Fibroblast of villous mesenchyme (primary cell): ENCODE measurements around a stretch of chr16.

- CAGE, long polyA plus RNA, result no peak
Measured at GRCh38 chr16:85917034-85917233, 18.0 kb downstream of the IRF8 start.

DNA sequence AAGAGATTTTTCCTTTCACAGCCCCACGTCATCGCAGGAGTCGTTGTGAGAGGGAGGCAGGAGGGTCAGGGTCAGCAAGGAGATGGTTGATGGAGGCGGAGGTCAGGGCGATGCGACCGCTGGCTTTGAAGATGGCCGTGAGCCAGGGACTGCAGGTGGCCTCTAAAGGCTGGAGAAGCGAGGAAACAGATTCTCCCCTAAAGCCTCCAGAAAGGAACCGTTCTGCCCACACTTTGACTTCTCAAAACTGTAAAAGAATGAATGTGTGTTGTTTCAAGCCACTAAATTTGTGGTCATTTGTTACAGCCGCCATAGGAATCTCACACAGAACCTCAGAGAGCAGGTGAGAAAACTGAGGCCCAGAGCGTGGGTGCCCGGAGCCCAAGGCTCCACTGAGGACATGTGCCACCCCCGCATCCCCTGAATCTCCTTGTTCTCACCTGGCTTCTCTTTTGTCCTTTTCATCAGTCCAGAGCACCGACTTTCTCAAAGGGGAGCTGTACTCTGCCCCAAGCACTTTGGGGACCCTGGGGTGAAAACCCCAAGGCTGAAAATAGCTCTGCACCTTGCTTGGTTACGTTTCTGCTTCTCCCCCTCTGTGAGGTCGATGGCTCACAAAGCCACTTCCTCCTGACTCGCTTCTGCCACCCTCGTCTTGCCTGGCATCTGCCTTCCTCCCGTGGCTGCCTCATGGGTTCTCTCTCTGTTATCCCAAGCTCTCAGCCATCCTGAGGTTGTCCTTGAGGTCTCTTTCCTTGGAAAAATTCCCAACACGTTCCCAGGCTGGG lies 36.9 kb downstream of the IRF8 start:
- CAGE, long polyA plus RNA, result no peak

DNA sequence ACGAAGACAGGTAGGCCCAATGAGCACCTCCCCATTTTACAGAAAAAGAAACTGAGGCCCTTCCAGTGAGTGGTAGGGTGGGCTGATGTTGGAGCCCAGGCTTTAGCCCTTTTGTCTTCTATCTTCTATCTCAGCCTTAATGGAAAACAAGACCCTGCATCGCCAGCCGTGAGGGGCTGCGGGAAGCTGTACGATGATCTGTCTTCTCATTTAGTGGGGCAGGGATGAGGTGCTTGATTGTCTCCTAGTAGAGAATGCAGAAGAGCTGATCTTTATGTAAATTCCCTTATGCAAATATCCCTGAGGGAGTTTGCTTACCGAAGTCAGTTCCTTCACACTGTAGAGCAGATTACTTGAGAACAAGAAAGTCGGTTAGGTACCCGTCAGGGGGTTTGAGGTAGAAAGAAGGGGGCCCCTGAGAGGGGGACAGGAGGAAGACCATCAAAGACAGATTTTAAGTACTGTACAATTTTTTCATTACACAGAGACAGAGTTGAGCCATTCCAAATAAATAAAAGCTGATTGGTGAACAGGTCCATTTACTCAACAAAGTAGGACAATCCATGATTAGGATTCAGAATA lies 66.2 kb downstream of the IRF8 start:
- CAGE, long polyA plus RNA, result no peak

- CAGE, long polyA plus RNA, result no peak
Measured at GRCh38 chr16:85978211-85978867, 79.4 kb downstream of the IRF8 start.

DNA sequence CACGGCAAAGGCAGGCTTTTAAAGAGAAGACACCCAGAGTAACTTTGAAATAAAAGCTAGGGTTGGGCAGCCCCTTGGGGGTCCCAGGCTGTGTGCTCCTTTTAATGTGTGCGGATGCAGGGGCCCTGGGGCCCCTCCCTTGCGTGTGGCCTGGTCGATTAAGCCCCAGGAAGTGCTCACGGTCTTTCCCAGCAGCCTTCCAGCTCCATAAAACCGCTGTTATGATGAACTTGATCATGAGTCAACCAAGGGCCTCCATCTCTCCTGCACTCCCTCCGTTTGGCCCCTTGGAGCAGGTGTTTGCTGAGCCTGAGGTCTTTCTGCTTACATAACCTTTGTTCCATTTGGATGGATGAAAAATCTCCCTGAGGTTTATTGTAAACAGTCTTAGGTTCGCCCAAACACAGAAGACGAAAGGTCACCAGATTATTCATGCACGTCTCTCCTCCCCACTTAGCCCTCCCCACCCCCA lies 48.1 kb upstream of the FOXF1 start:
- CAGE, long polyA plus RNA, result no peak

DNA sequence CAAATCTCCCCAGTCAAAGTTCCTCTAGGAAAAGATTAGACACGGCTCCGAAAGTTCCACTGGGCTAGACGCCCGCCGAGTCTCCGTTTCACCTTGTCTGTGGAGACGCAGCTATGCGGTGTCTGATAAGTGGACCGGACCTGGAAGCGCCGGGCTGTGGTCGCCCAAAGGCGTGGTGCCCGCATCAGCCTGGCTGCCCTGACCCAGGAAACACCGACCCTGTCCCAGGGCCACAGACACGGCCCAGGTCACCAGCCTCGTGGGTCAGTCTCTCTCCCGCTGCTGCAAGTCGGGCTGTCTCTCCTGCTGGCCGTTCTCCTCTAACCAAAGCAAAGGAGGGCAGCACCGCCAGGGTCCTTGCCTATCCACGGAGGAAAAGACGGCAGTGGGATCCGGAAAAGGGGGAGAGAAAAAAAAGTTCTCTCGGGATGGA lies 14.0 kb upstream of the FOXF1 start:
- CAGE, long polyA plus RNA, result no peak

GRCh38 chr16:86501019-86501564 lies 9.2 kb upstream of the FOXF1 start:
- CAGE, long polyA plus RNA, result no peak

DNA sequence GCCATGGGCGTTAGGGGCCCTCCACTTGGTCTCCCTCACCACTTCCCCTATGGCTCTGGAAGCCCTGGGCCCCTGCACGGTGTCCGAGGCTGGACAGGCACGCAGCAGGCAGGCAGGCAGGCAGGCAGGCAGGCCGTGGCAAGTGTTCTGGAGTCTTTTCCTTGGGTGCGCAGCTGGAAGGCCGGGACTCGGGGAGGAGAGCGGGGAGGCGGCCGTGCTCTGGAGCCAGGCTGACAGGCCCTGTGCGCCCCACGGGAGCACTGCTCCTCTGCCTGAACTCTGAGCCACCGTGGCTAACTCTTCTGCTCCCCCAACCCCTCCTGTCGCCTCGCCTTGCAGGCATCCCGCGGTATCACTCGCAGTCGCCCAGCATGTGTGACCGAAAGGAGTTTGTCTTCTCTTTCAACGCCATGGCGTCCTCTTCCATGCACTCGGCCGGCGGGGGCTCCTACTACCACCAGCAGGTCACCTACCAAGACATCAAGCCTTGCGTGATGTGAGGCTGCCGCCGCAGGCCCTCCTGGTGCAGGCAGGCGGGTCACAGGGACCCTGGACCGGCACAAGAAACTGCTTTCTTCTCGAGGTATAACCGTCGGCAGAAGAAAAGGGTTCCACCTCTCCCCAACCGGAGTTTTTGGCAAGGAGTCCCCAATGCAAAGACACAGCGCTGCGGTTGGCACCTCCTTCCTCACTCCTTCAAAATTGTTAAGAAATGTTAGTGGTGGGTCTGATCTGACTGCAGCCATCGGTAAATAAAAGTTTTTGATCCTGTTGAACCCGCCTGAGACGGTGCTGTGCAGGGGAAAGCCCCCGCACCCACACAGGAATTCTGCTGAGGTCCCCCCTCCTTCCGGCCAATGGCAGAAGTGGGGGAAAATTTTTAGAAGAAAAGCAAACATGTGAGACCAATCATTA lies 2.5 kb downstream of the FOXF1 start:
- CAGE, long polyA plus RNA, result no peak

DNA sequence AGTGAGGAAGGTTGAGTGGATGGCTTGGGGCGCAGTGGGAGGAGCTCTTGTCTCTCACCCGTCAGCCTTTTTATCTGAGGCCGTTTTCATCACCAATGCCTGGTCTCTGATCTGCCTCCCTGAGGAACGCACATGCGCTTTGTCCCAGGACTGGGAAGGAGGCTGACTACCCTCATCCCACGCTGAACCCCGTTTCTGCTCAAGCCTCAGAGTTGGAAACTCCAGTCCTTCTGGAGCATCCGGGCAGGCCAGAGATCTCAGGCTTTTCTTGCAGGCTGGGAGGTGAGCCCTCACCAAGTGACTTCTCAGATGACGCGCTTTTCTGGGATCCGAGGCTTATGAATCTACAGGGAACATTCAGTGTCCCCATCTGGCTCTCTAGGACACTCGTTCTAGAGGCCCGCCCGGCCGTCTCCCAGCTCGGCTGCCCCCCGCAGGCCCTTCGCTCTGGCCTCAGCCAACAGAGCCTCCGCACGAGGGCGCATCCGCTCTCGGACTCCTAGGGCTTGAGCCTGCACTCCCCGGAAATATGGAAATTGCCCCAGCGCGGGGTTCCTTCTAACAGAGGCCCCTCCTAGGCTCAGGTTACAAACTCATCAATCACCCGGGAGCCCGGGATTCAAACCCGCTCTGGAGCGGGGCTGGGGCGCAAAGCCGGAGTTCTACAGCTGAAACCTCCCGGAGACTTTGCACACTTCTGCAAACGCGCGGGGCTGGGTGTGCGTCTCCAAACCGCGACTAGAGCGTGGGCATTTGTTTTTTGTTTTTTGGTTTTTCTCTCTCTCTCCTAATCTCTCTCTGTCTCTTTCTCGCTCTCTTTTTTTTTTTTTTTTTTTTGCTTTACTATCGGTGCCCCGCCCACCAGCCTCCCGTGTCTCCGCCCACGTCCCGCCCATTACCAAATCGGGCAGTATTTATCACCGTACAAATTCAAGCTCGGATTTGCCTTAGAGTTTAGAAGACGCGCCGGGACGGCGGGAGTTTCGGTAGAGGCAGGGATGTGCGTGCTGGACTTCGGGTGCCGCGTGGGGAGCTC lies 2.6 kb upstream of the FOXL1 start:
- CAGE, long polyA plus RNA, result no peak

DNA sequence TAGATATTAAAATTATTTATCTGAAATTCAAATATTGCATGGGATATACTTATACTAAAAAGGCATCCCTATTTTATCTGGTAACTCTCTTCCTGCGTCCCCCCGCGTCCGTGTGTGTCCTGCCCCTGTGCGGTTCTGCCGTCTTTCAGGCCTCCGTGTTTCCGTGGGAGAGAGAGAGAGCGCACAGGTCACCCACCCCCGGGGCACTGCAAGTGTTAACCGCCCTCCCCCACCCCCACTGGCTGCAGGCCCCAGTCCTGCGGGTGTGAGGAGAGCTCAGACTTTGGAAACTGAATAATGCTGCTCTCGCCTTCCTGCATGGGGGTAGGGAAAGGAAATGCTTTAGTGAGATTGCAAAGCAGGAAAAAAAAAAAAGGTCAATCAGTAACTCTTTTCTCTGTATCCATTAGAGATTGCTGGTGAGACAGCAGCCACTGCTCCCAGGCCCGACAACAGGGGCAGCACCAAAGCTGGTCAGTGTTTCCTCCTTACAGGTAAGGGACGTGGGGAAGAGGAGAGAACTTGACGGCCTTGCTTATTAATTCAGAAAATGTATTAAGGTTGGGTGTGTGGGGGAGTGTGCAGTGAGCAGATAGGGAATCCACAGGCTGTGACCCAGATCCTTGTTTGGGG lies 156.2 kb downstream of the FOXL1 start:
- CAGE, long polyA plus RNA, result no peak

DNA sequence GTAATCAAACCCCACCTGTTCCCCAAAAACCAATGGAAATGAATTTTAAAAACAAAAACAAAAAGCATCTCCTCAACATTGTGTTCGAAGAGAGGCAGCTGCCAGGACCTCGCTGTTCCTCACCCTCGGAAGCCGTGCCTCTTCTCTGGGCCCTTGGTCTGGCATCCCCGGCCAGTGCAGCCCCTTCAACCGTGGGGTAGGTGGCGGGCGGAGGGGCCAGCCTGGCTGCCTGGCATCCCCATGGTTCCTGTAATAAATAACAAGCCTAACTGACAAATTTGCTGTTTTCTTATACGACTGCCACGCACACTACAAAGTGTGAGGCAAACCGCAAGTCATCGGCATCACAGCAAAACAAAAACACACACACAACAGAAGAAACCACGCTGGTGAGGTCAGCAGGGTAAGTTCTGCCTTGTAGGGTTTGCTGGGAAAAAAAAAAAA lies 162.5 kb downstream of the FOXL1 start:
- CAGE, long polyA plus RNA, result no peak

GRCh38 chr16:87160042-87160518 lies 157.1 kb downstream of the C16orf95 start:
- CAGE, long polyA plus RNA, result no peak

- CAGE, long polyA plus RNA, result no peak
Measured at GRCh38 chr16:87327491-87328212, 10.5 kb upstream of the C16orf95 start.

DNA sequence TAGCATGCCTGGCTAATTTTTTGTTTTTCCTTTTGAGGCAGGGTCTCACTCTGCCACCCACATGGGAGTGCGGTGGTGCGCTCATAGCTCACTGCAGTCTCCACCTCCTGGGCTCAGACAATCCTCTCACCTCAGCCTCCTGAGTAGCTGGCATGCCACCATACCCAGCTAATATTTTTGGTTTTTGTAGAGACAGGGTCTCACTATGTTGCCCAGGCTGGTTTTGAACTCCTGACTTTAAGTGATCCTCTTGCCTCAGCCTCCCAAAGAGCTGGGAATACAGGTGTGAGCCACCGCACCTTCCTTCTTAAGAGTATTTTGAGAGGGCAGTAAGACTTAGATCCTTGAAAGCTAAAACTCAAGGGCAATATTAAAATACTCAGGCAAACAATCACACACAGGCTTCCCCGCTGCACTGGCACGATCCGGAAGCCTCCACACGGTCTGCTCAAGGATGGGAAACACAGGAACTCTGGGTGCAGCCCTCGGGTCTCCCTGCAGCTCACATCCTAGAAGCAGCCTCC lies 24.9 kb upstream of the C16orf95 start:
- CAGE, long polyA plus RNA, result no peak

DNA sequence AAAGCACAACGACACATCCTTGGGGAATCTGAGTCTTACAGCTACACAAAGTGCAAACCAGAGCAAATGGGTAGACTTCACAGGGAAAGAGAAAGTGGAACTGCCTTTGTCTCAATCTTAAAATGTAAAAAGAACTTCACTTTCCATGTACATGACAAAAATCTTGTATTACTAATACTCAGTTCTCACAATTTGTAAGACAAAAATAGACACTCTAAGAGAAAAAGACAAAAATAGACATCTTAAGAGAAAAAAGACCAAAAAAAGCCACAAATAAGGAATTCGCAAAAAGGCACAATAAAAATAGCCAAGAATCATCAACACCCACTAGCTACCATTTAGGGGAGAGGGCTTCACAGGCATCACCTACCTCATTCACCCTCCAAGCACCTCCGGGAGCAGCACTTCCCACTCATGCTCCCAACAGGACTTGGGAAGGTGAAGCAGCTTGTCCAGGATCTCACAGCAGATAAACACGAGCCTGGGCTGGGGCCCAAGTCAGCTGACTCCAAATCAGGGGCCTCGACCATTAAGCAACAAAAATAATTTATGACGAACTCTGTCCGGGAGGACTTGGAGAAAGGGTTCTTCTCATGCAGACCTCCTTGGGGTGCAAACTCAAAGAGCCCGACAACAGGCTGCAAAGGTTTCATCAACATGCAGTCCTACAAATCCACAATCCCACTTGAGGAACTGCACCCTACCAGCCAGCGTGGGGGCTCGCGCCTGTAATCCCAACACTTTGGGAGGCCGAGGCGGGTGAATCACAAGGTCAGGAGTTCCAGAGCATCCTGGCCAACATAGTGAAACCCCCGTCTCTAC lies 2.3 kb downstream of the FBXO31 start:
- CAGE, long polyA plus RNA, result no peak

GRCh38 chr16:87408641-87409712 lies 16.8 kb downstream of the MAP1LC3B start:
- CAGE, long polyA plus RNA, result no peak

GRCh38 chr16:87415274-87415894 lies 23.2 kb downstream of the MAP1LC3B start:
- CAGE, long polyA plus RNA, result no peak

GRCh38 chr16:87469069-87469656 lies 23.7 kb downstream of the ZCCHC14 start:
- CAGE, long polyA plus RNA, result no peak

GRCh38 chr16:87490090-87491024 lies 2.5 kb downstream of the ZCCHC14 start:
- CAGE, long polyA plus RNA, result no peak

GRCh38 chr16:87554584-87555499 lies 47.5 kb upstream of the JPH3 start:
- CAGE, long polyA plus RNA, result no peak